Skeletal muscle satellite cell (primary cell): ENCODE results near the gene RFTN2.

DNA sequence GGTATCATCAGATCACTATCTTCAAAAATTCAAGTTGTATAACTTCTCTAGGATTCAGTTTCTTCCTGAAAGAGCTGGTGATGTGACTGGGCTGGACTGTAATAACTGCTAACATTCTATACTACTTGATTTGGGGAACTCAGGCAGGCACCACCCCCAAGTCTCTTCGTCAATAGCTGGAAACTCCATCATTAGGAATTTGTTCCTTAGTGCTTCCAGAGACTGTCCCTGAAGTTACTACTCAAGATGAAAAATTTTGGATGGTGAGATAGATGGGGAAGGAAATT is 59.0 kb upstream of the PGAP1 start:
- CAGE, long polyA plus RNA = no peak

DNA sequence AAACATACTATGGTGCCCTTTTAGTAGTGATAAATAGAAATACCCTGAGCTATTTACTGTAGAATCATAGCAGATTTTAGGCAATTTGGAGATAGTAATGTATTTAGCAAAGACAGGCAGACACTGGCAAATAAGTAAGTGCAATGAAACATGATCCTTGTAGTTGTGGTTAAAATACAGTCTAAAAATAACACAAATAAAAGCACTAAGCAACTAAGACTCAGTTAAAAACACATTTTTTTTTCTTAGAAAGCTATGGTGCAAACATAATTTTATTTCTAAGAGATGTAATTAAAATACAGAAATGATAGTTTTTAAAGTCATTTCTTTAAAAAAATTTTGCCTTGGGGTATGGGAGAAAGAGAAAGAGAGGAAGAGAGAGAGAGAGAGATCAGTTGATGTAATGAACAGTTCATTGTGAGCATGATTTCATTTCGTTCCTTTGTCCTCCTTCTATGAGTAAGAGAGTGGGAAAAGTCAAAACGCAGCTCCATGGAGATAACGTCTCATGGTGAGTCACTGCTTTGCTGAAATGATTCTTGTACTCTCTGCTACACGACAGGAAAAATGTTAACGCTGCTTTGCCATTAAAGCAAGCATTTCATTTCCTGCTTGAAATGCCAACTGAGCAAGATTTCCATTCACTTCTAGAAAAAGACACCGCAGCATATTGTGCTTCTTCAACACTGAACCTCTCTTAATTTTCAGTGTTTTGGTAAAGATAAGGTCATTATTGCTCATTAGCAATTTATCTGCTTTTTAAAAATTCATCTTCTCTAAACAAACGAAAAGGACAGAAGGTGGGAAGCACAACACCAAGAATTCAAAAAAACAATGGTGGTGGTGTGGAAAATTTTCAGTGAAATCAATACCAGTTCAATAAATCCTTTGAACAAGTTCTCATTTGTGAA is 61.4 kb upstream of the PGAP1 start:
- CAGE, long polyA plus RNA = no peak

GRCh38 chr2:196990711-196991215 is 64.3 kb upstream of the PGAP1 start:
- CAGE, long polyA plus RNA = no peak

GRCh38 chr2:197079484-197079796 is 152.9 kb upstream of the PGAP1 start:
- CAGE, long polyA plus RNA = no peak

DNA sequence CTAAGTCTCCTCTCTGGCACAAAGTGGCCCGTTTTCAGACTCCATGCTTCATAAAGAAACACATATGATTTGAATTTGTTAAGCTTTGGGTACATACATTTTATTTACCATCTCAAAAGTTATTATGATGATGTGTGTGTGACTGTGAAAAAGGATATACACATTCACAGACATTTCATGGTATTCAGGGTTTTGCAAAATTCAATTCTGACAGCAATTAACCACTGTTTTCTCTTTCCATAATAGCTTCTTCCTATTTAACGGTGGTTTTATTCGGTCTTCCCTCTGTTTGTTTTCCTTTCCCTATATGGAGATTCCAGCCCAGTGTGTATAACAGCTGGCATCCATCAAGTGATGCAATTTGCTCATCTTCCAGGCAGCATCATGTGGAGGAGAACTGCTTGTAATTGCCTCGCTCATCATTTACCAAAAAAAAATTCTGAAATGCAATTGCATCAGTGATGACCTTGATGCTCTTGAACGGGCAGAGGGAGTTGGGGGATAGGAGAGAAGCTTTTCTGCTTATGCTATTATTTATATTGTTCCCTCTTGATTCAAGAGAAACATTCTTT is 165.9 kb upstream of the PGAP1 start:
- CAGE, long polyA plus RNA = no peak

DNA sequence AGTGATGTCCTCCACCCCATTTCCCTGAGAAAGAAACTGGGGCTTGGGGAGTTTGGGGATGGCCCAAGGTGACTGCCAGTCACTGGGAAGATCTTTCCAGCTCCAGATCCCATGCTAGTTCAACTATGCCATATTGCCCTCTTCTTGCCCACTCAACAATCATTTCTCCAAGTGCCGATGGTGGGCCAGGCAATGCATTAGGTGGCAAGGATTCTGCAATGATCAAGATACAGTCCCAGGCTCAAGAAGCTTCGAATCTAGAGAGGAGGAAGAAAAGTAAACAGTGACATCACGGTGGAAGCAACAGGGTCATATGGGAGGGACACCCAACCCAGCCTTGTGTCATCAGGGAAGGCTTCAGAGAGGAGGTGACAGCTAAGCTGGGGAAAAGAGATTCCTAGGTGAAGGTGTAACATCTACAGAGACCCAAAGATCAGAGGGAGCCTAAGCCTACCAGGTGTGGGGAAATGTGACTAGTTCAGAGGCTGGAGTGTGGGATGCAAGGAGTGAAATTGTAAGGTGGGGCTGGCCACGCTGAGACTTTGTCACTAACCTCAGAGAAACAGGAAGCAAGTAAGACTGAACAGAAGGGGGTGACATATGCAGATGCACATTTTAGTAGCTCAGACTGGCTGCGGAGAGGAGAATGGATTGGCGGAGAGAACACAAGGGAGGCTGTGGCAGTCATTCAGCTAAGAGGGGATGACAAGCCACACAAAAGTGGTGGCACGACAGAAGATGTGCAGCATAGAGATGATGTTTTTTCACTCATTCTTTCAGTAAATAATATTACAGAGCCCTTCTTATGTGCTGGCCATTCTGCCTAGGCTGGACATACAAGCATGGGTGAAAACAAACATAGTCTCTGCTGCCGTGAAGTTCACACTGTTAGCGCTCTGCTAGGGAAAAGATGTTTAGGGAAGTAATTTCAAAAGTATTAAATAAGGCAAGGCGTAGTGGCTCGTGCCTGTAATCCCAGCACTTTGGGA is 104.8 kb downstream of the ANKRD44 start:
- CAGE, long polyA plus RNA = no peak

DNA sequence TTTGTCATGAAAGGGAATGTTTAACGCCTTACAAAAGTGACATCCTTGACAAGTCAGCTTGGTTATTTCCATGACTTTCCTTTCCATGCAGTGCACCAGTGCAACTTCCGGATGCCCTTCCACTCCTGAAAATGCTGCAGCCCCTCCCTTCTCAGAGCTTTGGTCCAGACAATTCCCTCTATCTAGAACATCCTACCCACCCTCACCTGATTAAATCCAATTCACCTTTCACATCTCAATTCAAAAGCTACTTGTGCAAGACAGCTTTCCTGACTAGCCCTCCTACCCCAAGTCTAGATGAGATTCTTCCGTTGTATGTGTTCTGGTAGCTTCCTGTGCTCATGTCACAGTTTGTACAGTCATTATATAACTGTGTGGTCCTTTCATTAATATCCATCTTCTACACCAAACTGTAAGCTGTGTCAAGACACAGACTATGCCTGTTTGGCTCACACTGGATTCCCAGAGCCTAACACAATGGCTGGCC is 72.8 kb downstream of the ANKRD44 start:
- CAGE, long polyA plus RNA = no peak

- CAGE, long polyA plus RNA = no peak
These were observed 33.2 kb downstream of the SF3B1 start for GRCh38 chr2:197401596-197402034.

GRCh38 chr2:197450295-197450765 is 3.0 kb upstream of the COQ10B start:
- CAGE, long polyA plus RNA = no peak

DNA sequence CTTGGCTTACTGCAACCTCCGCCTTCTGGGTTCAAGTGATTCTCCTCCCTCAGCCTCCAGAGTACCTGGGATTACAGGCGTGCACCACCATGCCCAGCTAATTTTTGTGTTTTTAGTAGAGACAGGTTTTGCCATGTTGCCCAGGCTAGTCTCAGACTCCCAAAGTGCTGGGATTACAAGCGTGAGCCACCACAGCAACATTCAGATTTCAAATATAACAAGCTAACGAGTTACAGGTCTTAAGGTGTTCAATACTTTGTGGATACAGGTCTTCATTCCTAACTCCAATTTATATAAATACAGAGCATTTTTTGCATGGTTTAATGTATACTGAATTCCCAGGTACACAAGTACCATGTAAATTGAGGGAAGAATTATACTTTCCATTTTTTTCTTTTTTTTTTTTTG is 3.5 kb downstream of the HSPE1 start:
- CAGE, long polyA plus RNA = no peak

DNA sequence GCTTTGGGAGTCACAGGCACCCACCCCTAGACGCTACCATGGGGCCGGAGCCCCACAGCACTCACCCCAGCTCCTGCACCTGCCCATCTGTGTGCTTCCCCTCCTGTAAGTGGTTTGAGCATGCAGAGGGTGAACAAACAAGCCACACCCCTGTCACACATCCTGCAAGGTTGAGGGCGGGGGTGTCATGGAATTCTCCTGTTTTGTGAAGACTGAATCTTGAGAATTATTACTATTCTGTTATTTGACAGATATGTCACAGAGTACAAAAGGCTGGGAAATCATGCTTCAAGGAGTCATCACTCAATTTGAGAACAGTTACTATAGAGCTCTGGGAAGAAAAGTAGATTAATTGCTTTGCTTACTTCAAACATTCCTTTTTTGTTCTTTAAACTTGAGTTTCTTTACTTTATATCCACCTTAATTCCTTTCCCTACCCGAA is 60.8 kb downstream of the RFTN2 start:
- CAGE, long polyA plus RNA = no peak

DNA sequence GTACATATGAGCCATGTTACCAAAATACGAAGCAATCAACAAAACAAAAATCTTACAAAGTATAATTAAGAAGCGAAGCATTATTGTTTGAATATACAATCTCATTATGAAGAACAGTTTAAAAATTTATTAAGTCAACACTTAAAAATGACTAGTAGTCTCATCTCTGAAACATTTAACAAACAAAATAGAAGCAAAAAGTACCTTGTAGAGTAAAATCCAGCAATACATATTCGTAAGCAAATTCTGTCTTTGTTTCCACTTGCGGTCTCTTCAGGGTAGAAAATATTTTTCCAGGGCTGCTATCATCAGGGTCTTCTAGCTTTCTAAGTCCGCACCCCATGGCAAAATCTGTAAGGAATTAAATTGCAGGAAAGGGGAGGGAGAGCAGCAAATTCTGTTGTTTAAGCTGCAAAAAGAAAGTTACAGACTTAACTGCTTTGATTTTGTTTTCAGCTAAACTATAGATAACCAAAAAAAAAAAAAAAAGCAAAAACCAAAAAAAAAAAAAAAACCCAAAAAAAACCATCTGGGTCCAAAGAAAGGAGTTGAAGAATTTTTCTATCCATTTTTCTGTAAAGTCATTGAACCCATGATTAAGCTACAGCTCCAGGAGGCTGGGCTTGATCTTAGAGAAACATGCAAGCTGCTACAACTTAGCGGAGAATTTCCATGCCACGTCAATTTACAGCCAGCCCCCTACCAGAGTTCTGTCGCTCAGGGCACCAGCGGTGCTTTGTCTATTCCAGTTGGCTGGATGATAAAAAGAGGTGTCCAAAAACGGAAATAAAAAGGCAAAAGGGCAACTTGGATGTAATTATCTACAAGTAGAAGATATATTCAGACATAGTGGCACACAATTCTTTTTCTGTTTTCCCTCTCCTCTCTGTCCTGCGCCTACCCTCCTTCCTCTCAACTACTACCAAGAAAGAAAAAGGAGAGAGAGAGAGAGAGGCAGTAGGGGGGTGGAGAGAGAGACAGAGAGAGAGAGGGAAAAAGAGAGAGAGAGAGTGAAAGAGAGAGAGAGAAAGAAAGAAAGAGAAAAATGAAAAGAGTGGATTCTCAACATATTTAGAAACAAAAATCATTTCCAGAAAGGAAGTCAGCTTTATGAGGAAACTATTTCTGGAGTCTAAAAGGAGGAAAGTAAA is at the start of gene RFTN2:
Gene RFTN2 (minus strand): TSS at position 472 of the 1,151 bp plus-strand sequence.
- CAGE, long polyA plus RNA = no peak

DNA sequence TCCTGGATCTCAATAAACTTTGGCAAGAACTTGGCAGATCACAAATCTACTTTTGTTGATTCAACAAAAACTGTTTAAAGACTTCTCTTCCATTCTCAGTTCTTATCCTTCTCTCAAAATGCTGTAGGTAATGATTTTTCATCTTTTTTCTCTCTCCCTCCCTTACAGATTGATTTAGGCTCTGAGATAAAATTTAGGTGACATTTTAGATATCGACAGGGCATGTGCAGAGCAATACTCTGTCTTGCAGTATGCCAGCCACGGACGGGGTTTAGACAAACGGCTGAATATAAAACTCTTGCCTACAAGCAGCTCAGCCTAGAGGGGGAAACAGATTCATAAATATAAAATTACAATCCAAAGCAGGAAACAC is 453 bp upstream of the MARS2 start:
- CAGE, long polyA plus RNA = no peak

GRCh38 chr2:197807386-197807715 is 3.0 kb downstream of the PLCL1 start:
- CAGE, long polyA plus RNA = no peak

DNA sequence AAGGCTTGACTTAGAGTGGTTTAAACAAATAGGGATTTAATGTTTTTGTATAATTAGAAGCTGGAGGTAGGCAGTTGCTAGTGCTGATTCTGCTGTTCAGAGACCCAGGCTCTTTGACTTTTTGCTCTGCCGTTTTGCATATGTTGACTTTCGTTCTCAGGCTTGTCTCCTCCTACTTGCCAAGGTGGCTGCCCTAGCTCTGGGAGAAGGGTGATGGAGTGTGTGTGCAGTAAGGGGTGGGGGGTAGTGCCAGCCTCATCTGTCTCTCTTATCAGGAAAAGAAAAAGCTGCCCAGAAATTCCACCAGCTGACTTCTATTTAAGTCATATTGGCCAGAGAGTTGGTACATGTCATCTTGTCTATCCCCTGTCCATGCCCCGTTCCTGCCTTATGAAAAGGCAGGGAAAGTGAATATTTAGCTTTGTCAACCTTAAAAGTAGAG is 89.4 kb downstream of the PLCL1 start:
- CAGE, long polyA plus RNA = no peak

GRCh38 chr2:198146449-198147287 is 342.3 kb downstream of the PLCL1 start:
- CAGE, long polyA plus RNA = no peak

GRCh38 chr2:198371876-198372455 is 567.6 kb downstream of the PLCL1 start:
- CAGE, long polyA plus RNA = no peak

DNA sequence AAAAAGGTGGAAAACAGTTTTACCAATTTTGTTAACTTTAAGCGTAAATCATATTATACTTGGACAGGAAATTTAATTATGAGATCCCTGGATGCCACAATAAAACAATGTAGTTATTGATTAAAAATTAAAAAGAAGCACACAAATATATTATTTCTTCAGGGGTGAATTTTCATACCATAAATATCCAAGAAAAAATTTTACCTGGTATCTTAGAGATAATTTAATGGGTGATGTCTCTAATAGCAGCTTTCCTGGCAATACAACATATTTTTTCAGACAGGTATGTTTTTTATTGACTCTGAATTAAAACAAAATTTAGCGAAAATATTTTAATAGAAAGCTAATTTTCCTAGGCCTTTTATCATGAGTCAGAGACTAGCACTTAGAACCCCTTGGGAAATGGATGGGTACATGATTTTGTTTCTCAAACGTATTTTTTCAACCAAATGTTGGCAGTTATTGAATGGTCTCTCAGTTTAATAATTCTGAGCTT is 750.7 kb downstream of the PLCL1 start:
- CAGE, long polyA plus RNA = no peak

DNA sequence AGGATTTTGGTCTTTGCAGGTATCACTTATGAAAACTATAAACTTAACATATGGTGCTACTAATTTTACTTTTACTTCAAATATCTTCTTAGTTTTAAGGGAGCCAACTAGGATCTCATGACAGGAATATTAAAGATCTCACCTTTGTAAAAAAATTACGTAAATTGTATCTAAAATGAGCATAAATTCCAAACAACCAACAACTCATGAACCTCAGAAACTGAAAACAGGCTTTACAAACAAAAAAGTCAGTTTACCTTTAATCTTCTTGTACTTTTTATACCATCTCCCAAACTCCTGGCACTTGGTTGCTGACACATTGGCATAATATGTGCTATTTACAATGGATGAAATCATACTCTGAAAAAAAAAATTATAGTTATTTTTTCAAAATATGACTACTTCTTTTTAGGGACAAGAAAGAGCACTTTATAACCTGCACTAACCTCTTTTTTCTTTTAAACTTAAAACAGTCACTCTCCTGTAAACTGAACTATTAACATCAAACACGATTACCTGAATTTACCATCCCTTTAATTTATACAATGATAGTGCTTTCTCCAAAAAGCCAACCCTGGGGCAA is 89.3 kb downstream of the SATB2 start:
- CAGE, long polyA plus RNA = no peak

- CAGE, long polyA plus RNA = no peak
These were observed 2.7 kb upstream of the SATB2 start for GRCh38 chr2:199460313-199460954.